HTERT-HM (cell line): ENCODE measurements around a stretch of chr5.

DNA sequence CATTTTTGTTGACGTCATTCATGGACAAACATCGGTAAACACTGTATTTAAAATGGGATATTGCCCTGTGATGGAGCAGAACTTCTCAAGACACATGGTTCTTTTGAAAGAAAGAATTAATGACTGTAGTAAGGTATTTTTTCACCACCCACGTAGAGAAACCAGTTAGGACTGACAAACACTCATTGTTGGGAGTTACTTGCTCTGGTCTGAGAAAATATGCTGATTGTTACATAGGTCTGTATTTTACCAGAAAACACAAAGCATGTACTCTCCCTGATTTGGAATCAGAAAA is 4.7 kb downstream of the VCAN start:
- RRBS: no CpG with 5 or more reads among the region's 3 CpGs

- RRBS: no CpG with 5 or more reads among the region's 17 CpGs
Measured at GRCh38 chr5:84382999-84383446, 1.7 kb downstream of the EDIL3 start.

GRCh38 chr5:86570086-86570634 is 47.6 kb upstream of the COX7C start:
- RRBS: no CpG with 5 or more reads among the region's 16 CpGs

- RRBS: 0% methylated on average over 2 of the region's 5 CpGs
Measured at GRCh38 chr5:87413072-87413211, 212 bp upstream of the CCNH start.

DNA sequence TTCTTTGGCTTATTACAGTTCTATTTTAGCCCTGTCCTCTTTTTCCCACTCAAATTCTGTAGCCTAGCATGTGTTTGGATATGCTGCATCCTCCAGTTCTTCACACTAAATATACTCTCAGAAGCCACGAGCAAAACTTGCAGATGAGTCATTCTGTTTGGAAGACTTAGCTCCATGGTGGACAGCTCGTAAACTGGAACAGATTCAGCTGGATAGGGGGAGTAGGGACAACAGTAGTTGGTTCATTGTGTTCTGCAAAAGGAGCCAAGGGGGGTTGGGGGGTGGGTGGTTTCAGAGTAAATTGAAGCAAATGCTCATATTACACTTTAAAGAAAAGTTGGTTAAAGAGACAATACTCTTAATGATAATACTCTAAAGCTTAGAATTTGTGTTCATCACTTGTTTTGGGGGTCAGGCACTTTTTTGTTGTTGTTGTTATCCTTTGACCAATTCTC is 369.3 kb downstream of the TMEM161B start:
- RRBS: no CpG with 5 or more reads among the region's 2 CpGs

DNA sequence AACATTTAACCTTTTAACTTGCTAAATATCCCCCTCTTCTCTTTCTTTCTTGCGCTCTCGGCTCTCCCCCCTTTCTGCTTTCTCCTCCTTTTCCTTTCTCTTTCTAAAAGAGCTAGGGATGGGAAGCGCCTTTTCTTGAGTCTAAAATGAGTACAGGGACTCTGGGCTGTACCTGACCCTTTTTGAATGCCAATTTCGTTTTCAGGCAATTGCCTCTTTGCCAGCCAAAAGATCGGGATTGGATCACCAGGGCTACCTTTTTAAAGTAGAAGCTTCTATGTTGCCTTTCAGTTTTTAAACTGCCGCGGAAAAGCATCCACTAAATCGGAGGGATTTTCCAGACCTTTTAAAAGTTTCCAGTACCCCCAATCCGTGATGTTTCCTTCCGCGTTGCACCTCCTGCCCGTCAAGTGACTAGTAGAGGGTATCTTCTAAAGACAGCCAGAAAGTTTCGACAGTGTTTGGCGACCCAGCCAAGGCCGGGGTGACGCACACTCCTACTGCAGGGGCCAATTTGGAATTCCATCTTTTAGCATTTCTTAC is 125.4 kb downstream of the TMEM161B start:
- RRBS: no CpG with 5 or more reads among the region's 16 CpGs

GRCh38 chr5:88145512-88146311 is 122.9 kb downstream of the TMEM161B start:
- RRBS: no CpG with 5 or more reads among the region's 23 CpGs

DNA sequence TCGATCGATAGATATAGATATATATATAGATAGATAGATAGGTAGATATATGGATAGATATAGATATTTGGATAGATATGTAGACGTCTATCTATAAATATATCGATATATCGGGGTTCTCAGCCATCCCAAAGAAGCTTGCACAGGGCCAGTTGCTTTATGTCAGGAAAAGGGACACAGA is 1.0 kb upstream of the TMEM161B start:
- RRBS: no CpG with 5 or more reads among the region's 5 CpGs

DNA sequence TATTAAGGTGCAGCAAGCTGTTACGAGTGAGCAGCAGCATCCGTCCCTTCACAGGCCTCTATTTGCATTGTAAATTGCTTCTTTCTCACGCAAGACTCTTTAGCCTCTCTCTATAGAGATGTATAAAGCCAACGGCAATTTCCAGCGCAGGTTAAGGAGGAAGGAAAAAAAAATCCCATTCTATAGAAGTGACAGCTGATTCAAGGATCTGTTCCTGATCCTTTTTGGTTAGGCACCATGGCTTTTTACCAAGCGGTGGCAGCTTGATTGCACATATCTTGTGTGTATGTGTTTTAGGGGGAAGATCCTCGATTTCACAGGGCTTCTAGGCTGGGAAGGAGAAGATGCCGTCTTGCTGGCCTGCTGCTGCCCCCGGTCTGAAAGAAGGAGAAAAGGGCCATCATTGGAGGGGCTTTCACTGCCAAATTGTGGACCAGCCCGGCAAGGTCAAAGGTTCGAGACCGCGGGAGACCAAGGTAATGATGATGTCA is 215.7 kb downstream of the MEF2C start:
- RRBS: 15% methylated on average over 2 of the region's 13 CpGs

- RRBS: no CpG with 5 or more reads among the region's 5 CpGs
Measured at GRCh38 chr5:88732139-88732622, 150.8 kb downstream of the MEF2C start.

- RRBS: no CpG with 5 or more reads among the region's 4 CpGs
Measured at GRCh38 chr5:88824191-88824562, 58.8 kb downstream of the MEF2C start.

- RRBS: no CpG with 5 or more reads among the region's 7 CpGs
Measured at GRCh38 chr5:88903901-88904180, 20.9 kb upstream of the MEF2C start.

DNA sequence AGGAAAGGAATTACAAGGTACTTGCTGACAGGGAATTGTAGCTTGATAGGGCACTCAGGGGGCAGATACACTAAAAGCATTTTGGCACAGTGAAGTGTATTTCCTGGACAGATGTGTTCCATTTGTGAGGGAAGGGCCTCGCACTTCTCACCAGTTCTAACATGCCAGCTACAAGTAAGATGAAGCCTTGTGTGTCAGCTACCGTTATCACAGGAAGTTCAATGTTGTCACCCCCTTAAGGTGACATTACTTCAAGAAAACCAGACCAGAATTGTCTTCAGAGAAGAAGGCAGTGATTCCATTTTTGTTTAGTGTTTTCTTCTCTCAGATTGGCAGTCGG is 431.3 kb upstream of the MEF2C start:
- RRBS: no CpG with 5 or more reads among the region's 3 CpGs

DNA sequence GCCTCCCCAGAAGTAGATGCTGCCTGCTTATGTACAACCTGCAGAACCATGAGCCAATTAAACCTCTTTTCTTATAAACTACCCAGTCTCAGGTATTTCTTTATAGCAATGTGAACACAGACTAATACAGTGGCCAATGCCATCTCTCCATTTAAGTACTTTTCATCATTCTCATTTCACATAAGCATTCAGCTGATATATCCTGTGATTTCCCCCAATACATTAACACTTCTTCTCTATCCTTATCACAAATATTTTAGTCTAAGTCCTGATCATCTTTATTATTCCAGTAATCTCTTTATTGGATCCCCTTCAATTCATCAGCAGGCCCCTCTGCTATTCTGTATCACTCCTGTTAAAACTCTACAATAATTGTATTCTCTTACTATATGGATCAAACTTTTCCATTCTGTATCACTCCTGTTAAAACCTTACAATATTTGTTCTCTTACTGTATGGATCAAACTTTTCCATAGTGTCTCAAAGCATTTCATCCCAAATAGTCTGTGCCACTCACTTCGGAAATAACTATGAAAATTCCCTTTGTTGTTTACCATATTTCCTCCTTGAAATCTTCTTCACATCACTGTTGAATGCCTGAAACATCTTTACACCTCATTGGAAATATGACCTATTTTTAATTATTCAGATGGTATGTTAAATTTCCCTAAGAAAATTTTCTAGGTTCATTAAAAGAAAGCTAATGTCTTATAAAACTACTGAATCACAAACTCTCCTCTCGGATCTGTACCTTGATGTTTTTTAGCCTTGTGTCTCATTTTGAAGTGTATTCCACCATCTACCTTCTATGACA is 6.9 kb downstream of the LYSMD3 start:
- RRBS: no CpG with 5 or more reads among the region's 2 CpGs

DNA sequence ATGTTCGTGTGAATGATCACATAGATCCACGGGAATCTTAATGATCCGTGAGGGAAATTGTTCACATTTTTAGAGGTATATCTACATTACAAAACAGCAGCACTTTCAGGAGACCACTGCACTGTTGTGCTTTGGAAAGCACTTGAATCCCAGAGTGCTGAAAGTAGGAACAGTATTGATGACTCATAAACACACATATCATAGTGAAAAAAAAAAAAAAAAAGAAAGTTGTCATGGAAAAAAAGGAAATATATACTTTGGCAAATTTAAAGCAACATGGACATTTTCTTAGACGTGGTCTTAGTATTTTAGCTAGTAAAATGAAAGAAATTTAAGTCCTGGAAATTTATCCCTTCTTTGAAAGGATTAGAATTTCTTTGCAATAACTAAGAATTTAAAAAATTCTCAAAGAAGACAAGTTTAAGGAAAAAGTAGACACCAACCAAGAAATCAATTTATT is 55.4 kb downstream of the ADGRV1 start:
- RRBS: no CpG with 5 or more reads among the region's 4 CpGs

DNA sequence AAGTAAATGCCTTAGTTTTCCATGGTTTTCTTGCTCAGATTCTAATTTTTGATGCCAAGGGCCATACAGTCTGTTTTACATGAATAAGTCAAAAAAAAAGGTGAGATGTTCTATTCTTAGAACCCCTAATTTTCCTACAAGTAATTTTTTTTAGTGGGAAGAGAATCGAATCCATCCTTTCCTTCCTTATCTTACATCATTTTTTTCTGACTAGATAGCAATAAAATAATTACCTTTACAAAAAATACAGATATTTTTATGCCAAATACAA is 921.0 kb upstream of the NR2F1 start:
- RRBS: no CpG with 5 or more reads among the region's 1 CpG

DNA sequence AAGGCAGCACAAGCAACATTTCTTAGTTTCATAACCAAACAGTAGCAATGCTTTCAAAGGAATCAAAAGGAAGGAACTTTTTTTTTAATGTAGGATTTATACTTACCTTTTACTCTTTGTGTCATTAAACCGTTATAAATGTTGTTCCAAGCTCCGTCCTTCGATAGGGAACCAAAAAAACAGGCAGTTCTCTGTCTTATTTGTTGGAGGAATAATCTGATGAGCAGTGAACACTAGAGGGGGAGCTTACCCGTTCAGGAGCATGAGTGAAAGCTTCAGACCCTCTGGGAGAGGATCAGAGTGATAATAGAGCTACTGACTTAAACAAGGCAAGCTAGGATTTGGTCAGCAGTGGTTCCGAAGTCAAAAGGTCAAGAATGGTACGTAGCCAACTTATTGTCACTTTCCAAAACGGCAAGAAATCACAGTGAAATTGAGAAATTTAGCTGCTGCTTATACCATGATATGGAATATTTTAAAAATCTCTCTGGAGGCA is 895.0 kb upstream of the NR2F1 start:
- RRBS: no CpG with 5 or more reads among the region's 7 CpGs

DNA sequence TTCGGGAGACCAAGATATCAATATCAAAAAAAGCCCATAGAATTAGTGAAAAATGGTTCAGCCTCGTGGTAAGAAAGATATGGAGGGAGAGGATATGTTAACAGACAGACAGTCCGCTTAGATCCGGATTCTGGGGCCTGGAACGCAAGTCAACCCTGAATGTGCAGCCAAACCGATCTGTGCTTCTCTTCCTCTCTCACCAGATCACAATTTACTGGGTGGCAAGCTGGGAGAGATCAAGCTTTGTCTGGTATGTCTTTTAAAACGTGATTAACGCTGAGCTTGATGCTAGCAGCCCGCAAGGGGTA is 5.0 kb upstream of the NR2F1 start:
- RRBS: no CpG with 5 or more reads among the region's 9 CpGs

DNA sequence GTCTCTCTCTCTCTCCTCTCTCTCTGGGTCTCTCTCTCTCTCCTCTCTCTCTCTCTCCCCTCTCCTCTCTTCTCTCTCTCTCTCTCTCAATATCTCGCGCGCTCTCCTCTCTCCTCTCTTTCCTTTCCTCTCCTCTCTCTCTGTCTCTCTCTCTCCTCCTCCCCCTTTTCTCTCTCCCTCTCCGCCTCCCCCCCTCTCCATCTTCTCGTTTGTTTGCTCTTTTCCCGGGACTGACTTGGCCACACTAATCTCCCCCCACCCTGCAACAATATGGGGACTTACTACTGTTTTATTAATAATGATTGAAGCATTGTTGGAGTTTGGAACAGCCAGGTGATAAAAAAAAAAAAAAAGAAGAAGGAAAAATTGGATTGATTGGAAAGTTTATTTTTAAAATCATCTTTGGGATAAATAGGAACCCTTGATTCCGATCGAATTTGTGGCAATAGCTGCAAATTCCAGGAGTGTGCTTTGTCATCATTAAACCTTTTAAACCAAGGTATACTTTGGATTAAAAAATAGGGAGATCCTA is 1.0 kb upstream of the NR2F1 start:
- RRBS: no CpG with 5 or more reads among the region's 8 CpGs